Frontal cortex (tissue), 2 donors: Measurements from ENCODE around the gene MGAT5.

GRCh38 chr2:132286323-132286943 is 124.7 kb upstream of the ANKRD30BL start:
- RAMPAGE, long total RNA: no peak

DNA sequence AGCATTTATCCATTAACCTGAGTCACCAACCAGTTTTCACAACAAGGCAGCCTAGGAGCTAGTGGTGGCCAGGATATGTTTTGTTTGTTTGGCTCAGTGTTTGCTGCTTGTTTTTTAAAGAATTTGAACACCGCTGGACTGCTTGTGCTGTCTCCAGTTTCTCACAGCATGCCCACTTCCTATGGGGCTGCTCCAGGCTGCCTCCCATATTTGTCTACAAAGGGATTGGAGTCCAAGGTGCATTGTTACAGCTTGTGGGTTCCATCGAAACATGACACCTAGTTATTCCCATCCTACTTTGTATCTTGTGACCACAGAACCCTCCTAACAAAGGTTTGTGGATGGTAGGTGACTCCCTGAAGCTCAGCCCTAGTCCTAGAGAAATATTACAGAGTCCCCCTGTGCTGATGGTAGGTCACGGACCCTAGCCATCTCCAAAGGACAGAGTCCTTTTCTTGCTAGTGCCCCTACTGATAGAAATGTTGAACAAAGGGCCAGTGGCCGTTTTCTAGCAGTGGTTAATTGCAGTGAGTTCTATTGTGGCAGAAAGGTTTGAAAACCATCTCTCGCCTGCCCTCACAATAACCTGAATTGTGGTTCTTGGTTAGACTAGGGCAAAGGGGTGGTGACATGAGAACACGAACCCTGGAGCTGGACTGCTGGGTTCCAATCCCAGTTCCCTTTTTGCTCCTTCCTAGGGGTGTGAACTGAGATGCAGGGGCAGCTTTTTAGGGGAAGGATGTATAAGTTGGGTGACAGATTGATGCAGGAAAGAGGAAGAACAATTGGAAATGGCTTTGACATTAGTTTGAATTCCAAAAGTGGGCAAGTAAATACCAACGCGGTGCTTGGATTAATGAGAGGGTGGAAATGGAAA is 23.4 kb downstream of the GPR39 start:
- RAMPAGE, long total RNA: no peak

GRCh38 chr2:132460269-132461018 is 43.8 kb downstream of the GPR39 start:
- RAMPAGE, long total RNA: no peak

DNA sequence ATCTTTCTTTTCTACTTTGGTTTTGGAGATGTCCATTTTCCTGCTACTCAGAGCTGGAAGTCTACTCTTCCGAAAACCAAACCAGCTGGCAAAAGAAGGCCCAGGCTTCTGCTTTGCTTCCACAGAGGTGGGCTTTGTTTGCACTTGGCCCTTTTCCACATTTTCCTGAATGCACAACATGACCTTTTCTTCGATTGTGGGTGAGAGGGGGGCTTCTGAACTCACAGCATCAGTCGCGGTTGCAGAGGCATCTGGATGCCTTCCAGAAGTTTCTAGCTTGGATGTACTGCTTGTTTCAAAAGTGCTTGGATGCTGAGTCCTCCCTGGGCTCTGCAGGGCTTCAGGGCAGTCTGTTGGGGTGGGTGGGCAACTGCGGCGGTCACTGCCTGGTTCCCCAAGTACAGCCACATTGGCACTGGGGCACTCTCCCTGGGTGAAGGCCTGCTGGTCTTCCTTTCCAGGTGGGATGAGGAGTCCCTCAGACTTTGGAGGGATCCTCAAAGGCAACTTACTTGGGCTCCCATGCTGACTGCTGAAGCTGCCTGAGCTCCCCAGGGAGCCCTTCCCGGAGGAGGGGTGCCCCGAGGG is 112.3 kb upstream of the LYPD1 start:
- RAMPAGE, long total RNA: no peak

DNA sequence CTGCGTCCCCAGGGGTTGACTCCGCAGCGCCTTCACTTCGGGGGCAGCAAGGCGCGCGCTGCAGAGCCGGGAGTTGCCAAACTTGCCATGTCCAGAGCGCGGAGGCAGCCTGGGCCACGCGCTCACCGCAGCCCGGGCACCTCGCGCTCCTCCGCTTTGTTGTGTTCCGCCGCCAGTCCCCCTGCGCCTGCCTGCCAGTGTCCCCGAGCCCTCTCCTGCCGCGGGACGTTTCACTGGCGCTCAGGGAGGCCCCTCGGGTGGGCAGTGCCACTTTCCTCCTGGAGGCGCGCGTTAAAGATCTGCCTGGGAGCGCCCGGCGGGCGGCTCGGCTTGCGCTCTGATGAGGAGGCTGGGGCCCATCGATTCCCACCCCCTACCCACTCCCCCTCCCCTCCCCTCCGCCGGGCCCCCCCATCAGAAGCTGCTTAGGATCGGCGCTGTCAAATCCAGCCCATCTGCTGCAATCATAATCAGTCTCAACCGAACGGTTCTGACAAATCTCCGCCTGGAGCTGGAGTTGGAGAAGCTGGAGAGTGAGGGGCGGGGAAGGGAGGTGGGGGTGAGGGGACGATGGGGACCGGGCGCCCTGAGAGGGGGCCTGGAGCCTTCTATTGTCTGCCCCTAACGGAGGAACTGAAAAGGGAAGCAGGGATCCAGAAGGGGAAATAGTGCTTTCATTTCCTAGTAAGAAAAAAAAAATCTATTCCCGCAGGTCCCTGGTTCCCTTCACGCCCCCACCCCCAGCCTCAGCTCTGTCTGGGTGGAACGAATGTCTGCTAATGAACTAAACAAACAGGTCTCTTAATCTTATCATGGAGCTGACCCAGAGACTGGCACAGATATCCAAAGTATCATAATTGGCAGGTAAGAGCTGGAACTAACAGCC is 301.5 kb downstream of the NCKAP5 start:
- RAMPAGE, long total RNA: no peak

DNA sequence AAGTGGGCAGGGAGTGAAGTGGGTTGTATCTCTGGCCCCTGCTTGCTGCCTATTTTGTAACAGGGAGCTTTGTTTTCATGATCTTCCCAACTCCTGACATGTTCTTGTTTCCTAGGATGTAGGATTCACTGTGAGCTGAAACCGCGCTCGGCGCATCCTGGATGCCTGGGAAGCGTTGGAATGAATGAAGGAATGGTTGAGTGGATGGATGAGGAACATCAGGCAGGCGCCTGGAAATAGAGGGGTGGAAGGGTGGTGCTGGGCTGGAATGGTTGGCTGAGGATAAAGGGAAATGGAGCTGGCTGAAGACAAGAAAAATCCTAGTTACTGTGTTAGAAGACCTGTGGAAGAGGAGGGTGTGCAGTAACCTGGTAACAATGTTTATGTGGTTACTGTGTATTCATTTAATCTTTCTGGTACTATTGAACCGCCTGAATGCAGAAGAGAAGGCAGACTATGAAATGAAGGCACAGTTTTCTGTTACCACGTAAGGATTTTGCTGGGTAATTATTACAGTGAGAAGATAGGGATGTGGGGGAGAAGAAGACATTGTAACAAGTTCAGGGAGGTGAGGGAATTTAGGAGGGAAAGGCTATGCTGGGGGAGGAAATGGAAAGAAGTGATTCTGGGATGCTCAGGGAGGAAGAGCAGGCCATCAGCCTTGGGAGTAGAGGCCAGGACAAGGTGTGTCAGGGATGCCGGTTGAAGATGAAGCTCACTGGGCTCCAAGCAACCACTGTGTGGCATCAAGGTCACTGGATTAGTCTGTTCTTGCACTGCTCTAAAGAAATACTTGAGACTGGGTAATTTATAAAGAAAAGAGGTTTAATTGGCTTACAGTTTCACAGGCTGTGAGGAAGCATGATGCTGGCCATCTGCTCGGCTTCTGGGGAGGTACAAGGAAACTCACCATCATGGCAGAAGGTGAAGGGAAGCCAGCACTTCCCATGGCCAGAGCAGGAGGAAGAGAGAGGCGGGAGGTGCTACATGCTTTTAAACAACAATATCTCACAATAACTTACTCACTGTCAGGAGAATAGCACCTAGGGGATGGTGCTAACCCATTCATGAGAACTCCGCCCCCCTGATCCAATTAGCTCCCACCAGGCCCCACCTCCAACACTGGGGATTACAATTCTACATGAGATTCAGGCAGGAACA is 110.1 kb upstream of the MGAT5 start:
- RAMPAGE, long total RNA: no peak

- RAMPAGE, long total RNA: no peak
Measured at GRCh38 chr2:134173980-134174276, 79.9 kb upstream of the MGAT5 start.

DNA sequence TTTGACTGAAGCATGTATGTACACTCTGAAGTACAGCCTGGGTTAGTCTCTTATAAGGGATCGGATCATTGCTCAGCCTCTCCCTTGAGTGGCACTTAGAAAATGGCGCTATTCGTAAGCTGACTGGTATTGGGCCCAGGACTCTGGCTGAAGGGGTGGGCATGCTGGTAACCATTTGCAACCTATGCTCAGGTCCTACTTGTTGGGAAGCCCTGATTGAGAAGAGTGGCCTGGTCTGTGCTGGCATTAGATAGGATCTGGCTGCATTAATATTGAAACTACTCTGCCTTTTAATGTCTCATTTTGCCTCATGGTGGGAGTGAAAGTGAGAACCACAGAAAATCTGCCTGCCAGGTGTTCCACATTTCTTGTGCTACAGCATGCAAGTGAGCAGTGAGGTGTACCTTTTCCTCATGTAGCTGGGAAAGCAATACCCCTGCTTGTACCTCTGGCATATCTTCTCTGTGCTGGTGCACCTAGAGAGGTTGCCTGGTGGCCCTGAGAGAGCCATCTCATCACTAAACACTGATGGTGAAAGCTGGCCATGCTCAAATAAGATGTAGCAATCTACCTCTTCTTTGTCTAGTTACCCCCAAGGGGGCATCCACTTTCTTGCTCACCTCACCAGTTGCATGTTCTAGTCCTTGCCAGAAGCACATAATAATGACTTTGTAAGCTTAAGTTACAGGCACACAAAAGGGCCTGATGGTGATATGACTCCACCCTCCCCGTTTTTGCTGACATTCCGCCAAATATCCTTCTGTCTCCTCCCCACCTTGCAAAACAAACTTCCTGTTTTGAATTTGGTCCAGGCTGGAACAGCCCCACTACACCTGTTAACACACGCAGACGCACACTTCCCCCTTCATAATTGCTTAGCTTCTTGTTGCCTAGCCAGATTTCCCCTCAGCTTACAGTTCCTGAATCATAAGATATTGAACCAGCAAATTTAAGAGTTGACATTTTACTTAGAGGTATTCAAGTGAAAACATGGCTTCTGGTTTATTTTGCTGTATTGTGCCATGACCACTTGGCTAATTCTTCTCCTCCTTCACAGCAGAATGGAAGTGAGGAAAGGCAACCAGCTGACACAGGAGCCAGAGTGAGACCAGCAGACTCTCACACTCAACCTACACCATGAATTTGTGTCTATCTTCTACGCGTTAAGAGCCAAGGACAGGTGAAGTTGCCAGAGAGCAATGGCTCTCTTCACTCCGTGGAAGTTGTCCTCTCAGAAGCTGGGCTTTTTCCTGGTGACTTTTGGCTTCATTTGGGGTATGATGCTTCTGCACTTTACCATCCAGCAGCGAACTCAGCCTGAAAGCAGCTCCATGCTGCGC is at the start of gene MGAT5:
MGAT5 (plus strand) TSS at position 868 of the 1,340 bp plus-strand sequence.
- RAMPAGE, long total RNA: no peak

GRCh38 chr2:134275325-134275810 is 21.5 kb downstream of the MGAT5 start:
- RAMPAGE, long total RNA: no peak

GRCh38 chr2:134391393-134392382 is 137.8 kb downstream of the MGAT5 start:
- RAMPAGE, long total RNA: no peak

GRCh38 chr2:134961120-134961976 is 42.7 kb downstream of the CCNT2 start:
- RAMPAGE, long total RNA: no peak

- RAMPAGE, long total RNA: no peak
Measured at GRCh38 chr2:135747987-135748687, 6.5 kb downstream of the UBXN4 start.

GRCh38 chr2:135792348-135792882 is 44.6 kb downstream of the LCT start:
- RAMPAGE, long total RNA: no peak

- RAMPAGE, long total RNA: no peak
Measured at GRCh38 chr2:135984634-135984944, 837 bp downstream of the DARS1 start.

DNA sequence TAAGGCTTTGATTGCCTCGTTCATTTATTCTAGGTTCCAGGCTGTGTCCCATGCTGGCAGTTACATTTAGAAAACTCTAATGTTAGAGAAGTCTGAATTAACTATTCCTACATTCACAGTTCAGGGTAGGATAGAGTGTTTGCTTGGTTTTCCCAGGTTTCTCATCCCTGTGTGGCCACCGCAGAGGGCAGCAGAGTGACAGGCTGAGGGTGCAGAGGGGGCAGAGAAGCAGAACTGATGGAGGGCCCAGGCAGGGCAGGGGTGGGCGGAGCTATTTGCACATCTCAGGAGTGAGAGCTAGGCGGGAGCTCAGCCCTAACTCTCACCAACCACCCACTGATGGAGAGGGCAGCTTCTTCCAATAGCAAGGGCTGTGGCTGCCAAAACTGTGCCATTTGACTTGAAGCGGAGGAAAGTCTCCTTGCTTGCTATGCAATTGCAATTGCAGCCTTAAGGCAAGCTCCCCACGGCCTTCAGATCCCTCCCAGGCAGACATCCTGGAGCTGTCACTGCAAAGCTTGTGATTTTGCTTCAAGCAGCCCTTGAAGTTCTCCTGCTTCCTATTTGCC is 11.9 kb upstream of the DARS1 start:
- RAMPAGE, long total RNA: no peak

DNA sequence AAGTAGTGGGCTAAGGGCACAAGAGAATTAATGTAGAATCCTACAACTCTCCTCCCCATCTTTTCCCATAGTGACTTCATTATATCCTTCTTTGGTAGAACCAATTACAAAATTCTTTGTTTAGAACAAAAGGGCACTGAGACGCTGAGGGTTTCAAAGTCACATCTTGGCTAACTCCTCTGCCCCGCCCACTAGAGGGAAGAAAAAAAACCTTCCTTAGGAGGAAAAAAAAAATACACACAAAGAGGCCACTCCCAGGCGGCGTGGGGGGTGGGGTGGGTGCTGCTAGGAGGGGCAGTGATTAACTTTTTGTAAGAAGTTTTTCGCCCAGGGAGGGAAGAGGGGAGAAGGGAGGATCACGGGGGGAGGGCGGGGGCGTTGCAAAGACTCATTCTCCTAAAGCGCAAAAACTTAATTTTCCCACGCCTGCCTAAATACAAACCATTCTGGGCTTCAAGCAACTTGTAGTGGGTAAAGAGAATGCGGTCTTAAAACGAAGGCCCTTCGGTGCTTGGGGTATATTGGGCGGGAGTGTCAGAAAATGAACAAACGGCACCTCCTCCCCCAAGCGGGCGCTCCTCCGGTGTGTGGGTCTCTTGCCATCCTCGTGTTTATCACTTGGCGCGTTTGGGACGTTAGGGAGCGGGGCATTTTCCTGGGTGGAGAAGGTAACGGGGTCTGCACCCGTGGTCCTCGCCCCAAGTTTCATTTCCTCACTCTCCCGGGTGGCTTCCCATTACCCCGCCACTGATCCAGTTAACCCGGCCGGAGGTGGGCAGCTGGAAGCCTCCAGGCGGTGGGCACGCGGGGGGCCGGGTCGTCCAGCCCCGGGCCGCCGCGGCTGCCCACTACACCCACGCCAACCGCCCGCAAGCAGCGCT is 1.7 kb downstream of the CXCR4 start:
- RAMPAGE, long total RNA: no peak

DNA sequence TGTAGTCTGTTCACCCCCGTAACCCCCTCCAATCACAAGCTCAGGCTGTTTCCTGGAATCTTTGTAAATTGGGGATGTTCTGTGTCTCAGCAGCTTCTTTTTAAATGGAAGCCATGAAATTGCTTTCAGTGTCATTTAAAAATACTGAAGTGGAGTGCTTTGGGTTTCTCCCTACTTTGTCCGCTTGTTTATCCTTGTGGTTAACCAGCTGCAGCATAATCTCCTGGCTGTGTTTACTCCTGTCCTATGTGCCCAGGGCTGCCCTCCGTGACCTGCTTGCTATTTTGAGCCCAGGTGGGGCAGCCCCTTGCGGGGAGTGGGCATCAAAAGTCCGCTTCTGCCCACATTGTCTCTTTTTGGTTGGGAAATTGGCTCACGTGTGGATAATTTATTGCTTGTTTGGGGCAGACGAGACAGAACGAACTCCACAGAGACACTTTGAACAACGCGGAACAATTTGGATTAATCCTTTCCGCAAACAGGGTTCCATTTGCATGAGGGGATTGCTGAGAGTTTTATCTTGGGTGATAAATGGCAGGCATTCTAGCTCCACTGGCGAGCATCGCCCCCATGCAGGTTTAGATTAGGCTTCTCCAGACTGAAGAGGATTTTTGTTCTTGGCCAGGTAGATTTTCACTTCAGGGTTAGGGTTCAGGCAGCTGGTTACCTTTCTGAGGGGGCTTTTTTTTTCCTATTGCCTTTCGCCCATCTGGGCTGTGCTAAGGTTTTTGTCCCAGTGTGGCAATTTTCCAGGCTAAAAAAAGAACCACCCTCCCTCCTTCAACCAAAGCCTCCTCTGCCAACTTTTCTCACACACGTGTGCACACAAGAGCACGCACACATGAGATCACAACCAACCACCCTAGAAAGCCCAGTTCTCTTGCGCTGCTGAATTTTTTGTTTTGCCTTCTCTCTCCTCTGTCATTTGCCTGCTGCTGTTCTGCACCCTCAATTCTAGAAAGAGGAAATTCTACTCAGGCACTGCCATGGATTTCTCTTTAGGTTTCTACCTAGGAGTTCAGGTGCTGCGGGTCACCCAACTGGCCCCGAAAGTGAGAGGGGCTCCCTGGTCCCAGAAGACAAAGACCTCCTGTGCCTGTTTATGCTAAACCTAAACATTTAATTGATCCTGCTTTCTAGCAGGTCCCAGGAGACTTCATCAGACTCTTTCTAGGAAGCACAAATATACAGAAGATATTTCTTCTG is 8.3 kb upstream of the CXCR4 start:
- RAMPAGE, long total RNA: no peak

DNA sequence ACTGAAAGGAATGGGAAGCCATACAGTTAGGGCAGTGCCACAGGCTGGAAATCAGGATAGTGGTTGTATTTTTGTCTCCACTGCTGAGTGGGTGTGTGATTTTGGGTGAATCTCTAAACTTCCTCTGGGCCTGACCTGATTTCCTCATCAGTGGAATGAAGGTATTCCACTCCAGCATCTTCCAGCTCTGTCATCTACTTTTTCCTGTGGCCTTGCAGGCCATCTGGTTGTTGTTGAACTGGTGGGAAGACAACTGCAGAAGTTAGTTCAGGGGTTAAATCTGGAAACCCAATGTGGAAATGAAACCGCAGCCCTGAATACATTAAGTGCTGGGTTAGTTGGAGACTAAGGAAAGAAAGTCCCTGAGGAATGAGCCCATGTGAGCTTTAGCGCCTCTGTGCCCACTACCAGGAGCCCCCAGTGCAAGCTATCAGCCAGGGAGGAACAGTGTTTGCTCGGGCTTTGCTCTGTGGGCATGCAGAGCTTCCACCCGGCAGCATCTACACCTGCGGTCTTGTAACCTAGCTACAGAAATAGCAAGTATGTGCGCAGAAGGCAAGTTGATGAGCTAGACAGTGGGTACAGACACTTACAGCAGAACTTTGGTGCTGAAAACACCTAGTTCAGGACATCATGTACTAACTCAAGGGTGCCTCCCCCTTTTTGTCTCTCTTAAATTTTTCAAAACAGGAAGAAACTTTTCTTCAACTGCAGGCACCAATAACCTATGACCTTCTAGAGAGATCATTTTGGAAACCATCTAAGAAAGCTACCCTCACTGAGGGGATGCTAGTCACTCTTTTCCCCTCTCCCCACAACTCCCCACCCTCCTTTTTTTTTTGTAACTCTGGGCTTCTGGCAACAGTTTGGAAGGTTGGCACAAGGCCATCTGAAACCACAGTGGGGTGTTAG is 18.1 kb upstream of the CXCR4 start:
- RAMPAGE, long total RNA: no peak

- RAMPAGE, long total RNA: no peak
Measured at GRCh38 chr2:136213758-136214740, 96.1 kb upstream of the CXCR4 start.

DNA sequence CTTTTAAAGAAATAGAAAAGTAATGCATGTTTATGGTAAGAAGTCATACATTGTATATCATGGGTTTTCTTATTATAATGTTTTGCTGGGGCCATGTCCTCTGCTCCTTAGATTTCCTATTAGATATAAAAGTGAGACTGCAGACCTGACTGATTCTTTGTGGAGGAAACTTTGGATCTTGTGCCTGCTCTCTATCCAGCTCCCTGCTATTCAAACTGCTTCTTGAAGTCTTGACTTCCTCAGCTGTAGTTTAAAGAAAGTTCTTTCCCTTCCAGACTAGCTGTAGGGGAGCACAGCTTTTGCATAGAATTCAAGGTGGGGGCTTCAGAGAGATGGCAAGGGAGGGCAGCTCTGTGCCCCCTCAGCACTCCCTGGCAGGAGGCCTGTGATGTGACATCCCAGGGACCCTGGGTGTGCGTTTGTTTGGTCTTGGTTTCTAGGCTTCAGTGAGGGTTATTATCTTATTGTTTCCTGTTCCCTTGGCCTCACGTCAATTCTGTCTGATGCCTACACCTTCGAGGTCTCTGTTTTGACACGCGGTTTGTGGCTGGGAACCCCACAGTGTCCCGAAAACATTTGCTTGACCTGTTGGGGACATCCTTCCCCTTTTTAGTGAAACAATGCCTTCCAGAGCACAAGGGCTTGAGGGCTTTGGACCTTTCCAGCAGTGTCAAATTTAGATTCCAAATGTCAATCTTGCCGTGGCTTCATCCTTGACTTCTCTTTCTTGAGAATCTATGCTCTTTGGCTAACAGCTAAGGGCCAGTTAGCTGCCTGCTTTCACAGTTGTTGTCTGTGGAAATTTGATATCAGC is 107.9 kb upstream of the CXCR4 start:
- RAMPAGE, long total RNA: no peak